ENCODE data around the genes BOK and DTYMK.

DNA sequence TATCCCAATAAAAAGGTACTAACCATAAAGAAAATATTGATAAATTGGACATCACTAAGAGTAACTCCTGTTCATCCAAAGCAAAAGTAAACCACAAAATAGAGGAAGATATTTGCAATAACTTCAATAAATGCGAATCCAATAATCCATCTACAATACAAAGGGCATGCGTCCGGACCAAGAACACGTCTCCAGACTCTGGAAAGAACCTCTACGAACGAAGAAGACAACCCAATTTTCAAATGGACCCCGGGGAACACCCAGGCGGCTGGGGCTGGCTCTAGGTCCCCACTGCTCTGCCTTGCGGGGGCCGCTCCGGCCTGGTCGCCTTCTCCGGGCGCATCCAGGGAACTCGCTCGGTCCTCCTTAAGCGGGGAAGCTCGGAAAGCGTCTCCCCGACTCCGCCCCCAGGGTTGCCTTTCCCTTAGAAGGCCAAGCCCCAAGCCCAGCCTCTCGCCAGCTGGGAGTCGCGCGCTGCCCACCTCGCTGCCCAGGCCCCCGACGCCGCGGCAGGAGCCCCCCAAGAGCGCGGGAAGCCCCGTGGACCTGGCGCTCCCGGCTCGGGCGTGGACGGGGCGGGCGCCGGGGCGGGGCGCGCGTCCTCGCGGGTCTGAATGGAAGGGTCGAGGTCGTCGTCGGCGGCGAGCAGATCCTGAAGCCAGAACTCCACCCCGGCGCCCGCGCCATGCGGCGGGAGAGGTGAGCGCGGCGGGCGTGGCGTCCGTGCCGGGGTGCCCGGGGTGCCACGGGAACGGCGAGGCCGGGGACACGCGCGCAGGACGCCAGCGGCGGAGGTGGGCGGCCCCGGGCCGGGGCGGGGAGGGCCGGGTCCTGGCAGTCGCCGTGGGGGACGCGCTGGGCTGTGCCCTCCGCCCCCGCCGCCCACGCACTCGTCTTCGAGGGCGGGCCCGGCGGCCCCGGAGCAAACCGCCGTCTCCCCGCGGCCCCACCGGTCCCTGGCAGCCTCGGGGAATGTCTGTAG lies at the start of gene BOK:
Gene BOK, plus strand, starts transcription at position 451 of the 982 bp plus-strand sequence.
- PRO-cap, result bidirectional peak, plus-strand start at position 661 of the sequence, minus-strand start at position 358 of the sequence
- RRBS, result 4% methylated on average over 53 of the region's 102 CpGs

GRCh38 chr2:241559786-241560646 lies 1.5 kb downstream of the BOK start:
- PRO-cap, result no peak
- RRBS, result 10% methylated on average over 7 of the region's 32 CpGs

DNA sequence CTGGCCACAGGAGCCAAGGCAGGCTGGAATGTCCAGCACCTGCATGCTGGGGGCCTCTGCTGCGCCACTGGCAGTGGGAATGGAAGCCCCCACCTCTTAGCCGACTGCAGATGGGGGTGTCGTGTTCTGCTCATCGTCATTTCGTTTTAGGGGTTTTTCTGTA lies 16.2 kb downstream of the DTYMK start:
- PRO-cap, result no peak
- RRBS, result no CpG with 5 or more reads among the region's 5 CpGs

DNA sequence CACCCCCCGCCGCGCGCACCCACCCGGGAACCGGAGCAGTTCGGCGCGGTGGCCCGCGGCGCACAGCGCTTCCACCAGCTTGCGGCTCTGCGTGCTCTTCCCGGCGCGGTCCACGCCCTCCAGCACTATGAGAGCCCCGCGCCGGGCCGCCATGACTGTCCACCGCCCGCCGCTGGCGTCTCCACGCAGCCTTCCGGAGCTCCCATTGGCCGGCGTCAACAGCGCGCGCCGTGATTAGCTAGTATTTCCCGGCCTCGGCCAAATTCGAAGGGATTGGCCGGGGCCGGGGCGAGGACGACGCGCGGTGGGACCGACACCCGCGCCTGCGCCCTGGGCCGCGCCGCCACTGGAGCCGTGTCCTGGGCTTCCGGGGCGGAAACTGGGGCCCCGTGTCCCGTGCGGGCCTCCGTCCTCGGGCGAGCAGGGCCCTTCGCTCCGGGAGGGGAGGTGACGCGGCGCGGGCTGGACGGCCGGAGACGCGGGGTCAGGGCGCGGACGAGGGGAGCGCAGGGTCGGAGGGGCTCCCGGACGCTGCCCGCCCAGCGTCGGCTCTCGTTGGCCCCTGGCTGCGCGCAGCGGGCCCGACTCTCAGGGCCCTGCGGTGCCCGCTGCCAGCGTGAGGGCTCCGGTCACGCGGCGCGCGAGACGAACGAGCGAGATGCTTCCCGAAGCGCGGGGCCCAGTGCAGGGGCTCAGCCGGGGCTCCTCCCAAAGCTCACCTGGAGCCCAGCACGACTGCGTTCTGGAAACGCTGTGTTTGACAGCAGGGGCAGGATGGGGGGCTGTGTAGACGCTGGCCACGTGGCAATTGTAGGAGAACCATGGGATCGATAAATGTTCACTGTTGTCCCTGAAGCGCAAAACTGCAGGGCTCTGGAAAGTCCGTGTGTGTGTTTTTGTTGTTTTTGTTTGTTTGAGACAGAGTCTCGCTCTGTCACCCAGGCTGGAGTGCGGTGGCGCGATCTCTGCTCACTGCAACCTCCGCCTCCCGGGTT lies at the start of gene DTYMK:
Gene DTYMK, minus strand, starts transcription at position 185 of the 995 bp plus-strand sequence.
- PRO-cap, result bidirectional peak, plus-strand start at position 458 of the sequence, minus-strand start at position 174 of the sequence
- RRBS, result 1% methylated on average over 85 of the region's 116 CpGs

GRCh38 chr2:241702872-241703508 lies 1.2 kb downstream of the ING5 start:
- PRO-cap, result no peak
- RRBS, result 0% methylated on average over 3 of the region's 19 CpGs

DNA sequence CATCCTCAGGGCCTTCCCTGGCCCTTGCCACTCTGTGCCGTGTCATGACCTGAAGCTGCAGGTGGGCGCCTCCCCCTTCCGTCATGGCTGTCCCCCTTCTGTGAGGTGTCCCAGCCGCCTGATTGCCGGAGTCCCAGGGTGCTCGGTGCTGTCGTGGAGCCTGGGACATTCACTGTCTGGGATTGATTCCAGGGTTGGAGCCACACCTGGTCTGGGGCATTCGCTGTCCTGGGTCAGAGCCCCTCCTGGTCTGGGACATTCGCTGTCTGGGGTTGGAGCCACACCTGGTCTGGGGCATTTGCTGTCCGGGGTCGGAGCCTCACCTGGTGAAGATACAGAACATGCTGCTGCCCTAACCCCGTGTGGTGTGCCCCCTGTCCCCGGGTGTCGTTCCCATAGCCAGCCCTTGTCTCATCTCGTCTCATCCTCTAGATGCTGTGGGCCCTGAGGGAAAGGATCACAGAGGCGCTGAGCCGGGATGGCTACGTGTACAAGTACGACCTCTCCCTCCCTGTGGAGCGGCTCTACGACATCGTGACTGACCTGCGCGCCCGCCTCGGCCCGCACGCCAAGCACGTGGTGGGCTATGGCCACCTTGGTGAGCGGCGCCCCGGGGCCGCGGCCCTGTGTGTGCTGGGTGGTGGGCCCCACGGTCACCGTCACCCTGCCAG lies 21.1 kb upstream of the GAL3ST2 start:
- PRO-cap, result no peak
- RRBS, result 93% methylated on average over 9 of the region's 36 CpGs

- PRO-cap, result no peak
- RRBS, result 54% methylated on average over 2 of the region's 35 CpGs
These were observed 7.1 kb upstream of the NEU4 start for GRCh38 chr2:241801818-241802376.

GRCh38 chr2:241817279-241817908 lies 8.4 kb downstream of the NEU4 start:
- PRO-cap, result no peak
- RRBS, result no CpG with 5 or more reads among the region's 20 CpGs

GRCh38 chr2:241926466-241926923 lies 26.2 kb upstream of the FAM240C start:
- PRO-cap, result no peak
- RRBS, result no CpG with 5 or more reads among the region's 12 CpGs

DNA sequence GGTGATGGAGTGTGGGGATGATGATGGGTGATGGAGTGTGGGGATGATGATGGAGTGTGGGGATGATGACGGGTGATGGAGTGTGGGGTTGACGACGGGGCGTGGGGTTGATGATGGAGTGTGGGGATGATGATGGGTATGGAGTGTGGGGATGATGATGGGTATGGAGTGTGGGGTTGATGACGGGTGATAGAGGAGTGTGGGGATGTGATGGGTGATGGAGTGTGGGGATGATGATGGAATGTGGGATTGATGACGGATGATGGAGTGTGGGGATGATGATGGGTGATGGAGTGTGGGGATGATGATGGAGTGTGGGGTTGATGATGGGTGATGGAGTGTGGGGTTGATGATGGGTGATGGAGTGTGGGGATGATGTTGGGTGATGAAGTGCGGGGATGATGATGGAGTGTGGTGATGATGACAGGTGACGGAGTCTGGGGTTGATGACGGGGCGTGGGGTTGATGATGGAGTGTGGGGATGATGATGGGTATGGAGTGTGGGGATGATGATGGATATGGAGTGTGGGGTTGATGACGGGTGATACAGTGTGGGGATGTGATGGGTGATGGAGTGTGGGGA lies 68.9 kb upstream of the FAM240C start:
- PRO-cap, result no peak
- RRBS, result no CpG with 5 or more reads among the region's 11 CpGs

DNA sequence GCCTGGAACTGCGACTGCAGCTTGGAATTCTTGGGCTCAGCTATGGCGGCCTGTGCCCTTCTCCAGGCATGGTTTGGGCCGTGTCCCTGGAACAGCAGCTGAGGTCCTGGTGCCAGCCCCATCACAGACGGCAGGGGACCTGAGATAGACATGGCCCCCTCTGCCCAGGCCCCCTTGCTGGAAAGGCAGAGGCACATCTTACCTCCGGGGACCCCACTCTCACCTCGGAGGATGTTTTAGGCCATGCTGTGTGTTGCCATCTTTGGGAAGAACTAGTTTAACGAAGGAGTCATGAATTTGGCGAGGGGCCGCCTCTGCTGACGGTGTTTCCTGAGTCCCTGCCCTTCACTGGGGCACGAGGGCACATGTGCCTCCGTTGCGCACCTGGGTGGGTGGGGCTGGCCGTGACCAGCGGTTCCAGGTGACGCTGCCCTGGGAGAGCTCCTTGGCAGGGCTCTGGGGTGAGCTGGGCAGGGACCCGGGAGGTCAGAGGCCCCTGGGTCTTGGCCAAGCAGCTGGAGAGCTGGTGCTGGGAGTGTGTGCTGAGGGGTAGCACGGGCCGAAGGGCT lies 73.7 kb upstream of the FAM240C start:
- PRO-cap, result no peak
- RRBS, result no CpG with 5 or more reads among the region's 19 CpGs

GRCh38 chr2:241984883-241985446 lies 84.7 kb upstream of the FAM240C start:
- PRO-cap, result no peak
- RRBS, result no CpG with 5 or more reads among the region's 23 CpGs

- PRO-cap, result no peak
- RRBS, result no CpG with 5 or more reads among the region's 7 CpGs
These were observed 175.3 kb upstream of the FAM240C start for GRCh38 chr2:242075527-242076072.

Measured in kidney (tissue), 2 donors.